Cardiac ventricle fibroblast (primary cell): ENCODE results near the genes PIGK, DNAJB4, GIPC2 and TTLL7.

- RAMPAGE, long total RNA: no peak
Observed at GRCh38 chr1:77218598-77219639, at the start of gene PIGK. PIGK (minus strand) TSS chr1:77219430.

DNA sequence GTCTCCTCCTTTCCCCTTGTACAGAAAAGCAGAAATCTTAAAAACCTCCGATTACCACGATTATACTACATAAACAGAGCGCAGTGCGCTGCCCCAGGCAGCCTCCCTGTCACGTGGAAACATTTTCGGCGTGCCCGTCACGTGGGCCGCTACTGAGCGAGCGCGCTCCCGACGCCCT is 271 bp upstream of the ZZZ3 start:
- RAMPAGE, long total RNA: no peak

DNA sequence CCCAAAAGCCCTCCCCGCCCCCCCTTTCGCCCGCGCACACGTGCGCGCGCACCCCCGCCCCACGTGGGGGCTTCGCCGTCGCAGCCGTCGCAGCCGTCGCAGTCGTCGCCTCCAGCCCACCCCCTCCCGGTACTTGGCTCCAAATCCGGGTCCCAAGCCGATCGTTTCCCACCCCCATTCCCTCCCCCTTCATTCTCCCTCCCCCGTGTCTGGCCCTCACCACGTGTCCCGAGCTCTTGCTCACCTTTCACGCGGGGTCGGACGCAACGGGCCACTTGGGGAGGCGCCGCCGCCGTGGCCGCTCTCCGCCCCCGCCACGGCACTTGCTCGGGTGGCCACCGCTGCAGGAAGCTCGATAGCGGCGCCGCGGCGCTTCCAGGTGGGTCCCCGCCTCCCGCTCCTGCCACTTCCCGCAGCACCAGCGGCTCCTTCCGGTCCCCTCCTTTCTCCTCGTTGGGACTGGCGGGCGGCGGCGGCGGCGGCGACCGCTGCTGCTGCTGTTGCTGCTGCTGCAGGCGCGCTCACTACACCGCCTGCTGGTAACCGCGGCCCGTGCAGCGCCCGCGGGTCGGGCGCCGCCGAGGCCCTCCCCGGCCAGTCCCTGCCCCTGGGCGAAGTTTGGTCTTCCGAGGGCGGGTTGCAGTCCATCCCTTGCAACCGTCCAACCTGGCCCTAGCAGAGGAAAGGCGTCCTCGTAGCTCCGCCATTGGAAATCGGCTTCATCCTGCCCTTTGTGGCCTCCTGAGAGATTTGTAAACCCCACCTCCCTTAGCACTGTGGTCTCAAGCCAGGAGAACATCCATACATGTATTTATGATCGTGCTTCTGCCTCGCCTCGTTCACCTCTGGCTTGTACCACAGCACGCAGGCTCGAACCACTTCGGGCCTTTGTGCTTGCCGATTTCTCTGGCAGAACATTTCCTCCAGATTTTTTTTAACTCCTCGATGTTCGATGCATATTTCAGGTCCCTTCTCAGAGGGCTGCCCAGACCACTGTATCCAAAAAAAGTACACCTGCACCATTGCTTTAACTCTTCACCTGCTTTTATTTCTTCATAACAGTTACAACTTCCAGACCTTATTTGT is 903 bp upstream of the ZZZ3 start:
- RAMPAGE, long total RNA: no peak

- RAMPAGE, long total RNA: no peak
Observed at GRCh38 chr1:77940836-77941716, 37.8 kb downstream of the FUBP1 start.

DNA sequence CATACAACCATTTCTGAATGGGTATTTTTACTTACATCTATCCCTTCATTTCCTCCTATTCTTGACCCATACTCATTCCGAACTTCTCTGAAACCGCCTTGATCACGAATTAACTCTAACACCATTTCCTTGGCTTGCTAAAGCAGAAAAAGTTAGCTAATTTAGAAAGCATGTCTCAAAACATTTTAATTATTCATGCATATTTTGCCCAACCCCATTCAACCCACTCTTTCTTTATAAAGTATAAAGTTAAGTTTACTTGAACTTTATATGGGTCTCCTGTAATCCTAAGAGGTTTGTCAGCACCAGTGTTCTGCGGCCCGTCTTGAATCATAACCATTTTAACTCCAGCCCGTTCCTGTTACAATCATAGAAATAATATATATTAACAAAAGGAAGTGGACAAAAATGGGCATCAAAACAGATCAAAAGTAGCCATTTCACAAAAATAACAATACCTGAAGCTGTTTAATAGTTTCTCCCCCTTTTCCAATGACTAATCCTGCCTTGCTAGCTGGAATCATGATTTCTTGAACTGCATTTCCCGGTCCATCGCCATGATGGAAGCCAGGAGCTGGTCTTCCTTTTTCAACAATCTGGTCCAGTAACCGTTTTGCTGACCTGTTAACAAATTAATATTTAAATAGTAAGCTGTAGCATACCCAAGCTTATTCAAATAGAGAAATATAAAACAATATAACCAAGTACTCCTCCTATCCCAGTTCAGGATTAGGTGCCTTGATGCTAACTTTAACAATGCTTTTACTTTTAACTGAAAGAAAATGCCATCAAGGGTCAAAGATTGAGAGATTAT is 14.1 kb downstream of the FUBP1 start:
- RAMPAGE, long total RNA: no peak

DNA sequence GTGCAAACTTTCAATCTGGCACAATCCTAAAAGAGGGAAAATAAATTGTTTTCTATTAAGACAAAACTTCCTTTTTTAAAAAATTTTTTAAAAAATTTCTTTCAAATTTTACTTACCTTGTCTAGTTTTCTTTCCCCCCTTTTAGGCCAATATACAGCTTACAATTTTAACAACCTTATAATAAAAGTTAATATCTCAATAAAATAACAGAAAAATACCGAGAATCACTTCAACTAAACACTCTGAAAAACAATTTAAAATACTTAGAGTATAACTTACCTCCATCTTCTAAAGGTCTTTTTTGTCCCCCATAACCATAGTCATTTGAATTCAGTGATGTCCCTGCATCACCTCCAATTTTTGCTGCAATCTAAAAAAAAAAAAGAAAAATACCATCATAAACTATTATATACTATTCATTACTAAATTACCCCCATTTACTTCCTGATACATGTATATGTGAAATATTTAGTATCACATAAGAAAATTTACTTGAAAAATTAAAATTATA is 9.2 kb downstream of the FUBP1 start:
- RAMPAGE, long total RNA: no peak

- RAMPAGE, long total RNA: start-site peak on the plus strand at chr1:78004862-78004945, 952 and 64 reads in 2 replicates
Observed at GRCh38 chr1:78004358-78005353, at the start of gene DNAJB4. DNAJB4 (plus strand) TSS chr1:78004939.

- RAMPAGE, long total RNA: no peak
Observed at GRCh38 chr1:78012944-78013554, 8.3 kb downstream of the DNAJB4 start.

GRCh38 chr1:78045702-78046927 is at the start of gene GIPC2:
GIPC2 (plus strand) TSS chr1:78045966.
- RAMPAGE, long total RNA: no peak

GRCh38 chr1:78121672-78122479 is 76.1 kb downstream of the GIPC2 start:
- RAMPAGE, long total RNA: no peak

DNA sequence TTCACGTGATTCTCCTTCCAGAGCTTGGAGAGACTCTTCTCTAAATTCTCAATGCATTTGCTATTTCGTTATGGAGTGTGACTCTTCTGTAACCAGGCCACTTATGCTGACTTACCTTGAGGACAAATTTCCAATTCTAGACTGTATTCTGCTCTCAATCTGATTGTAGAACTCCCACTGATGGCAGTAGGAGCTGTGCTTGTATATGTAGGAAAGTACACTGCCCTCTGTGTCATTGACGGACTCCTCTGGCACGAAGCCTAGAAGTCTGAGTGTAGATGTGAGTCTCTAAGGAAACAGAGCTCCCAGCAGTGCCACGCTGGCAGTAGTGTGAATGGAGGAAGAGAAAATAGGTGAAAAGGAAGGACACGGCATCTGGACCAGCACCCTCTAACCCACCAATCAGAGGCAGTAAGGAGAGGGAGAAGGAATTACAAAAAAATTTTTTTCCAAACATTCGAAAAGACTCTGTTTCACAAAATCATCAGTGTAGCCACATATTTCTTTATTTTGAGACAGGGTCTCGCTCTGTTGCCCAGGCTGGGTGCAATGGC is 130.4 kb upstream of the ADGRL2 start:
- RAMPAGE, long total RNA: no peak

GRCh38 chr1:81800252-81800786 is 415 bp upstream of the ADGRL2 start:
- RAMPAGE, long total RNA: no peak

DNA sequence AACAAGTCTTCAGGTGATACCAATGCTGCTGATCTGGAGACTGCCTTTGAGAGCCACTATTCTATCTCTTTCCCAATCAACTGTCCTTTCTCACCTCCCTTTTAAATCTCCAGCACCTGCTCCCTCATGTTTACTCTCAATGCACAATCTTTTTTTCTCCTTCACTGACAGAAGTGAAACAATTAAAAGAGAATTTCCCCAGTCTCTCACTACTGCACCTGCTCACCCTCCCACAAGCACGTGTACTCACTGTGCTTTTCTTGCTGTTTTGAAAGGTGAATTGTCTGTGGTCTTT is 519.2 kb downstream of the TTLL7 start:
- RAMPAGE, long total RNA: no peak

GRCh38 chr1:83998356-83999314 is at the start of gene TTLL7:
TTLL7 (minus strand) TSS chr1:83999132.
- RAMPAGE, long total RNA: no peak

- RAMPAGE, long total RNA: no peak
Observed at GRCh38 chr1:84437218-84437826, 39.0 kb downstream of the DNASE2B start.

DNA sequence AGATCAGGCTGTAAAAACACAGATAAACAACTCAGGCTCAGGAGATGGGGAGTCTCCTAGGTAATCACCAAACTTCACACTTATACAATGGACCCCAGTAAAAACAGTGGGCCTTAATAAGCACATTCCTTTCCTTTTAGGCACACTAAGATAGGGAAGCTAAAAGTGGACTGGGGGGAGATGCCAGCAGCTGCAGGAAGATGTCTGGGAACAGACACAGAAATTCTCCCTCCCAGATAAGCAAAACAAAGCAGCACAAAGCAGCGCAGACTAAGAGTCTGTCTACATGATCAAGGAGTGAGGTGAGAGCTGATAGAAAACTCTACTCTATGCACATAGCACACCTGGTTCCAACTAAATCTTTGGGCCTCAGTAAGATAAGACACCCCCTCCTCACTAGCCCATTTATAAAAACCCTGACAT is 29.0 kb upstream of the CTBS start:
- RAMPAGE, long total RNA: no peak

- RAMPAGE, long total RNA: no peak
Observed at GRCh38 chr1:84688425-84689078, 1.7 kb downstream of the SSX2IP start.

DNA sequence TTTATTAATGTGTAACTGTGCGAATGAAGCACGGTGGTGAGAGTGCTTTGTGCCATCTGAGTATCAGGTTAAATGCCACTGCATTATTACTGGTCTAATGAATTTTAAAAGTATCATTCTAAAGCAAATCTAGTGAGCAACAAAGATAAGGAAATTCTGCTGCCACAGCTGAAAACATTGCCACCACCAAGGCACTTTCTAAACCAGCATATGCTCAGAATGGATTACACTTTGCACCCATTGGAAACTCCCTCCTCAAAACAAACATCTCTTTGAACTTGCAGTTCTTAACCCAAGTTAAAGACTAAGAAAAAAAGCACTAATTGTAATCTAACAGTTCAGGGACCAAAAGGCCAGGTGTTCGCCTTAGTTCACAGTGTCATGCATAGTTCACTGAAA is 30.1 kb upstream of the SSX2IP start:
- RAMPAGE, long total RNA: no peak

DNA sequence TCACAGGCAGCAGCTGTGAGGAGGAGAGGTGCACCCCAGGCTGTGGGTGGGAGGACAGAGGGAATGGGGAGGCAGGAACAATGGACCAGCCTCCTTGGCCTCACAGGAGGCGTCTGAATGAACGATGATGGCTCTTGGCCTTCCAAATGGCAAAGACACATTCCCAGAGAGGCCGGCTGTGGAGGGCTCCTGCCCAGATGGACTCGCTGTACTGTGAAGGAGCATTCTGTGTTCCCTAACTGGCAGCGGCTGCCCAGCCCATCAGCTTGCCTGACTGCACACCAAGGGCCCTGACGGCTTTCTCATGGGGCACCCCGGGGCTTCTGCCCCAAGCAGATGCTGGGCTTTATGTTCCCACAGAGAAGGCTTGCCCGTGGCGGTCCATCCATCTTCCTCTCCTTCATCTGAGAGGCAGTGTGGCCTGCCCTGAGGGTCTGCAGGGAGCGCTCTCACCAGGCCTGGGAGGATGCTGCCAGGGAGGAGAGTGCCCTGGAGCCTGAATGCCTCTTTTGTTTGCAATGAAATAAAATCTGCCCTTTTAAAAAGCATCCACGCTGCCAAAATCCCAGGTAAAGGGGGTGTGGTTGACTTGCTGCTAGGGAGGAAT is 84.4 kb upstream of the SSX2IP start:
- RAMPAGE, long total RNA: no peak

DNA sequence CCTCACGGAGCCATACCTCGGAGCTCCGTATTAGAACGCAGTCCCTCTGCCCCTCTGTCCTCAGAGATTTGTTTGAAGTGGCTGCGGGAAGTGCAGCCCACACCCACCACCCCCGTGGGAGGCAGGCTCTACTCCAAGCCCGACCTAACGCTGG is 338 bp upstream of the LPAR3 start:
- RAMPAGE, long total RNA: no peak